ENCODE results near the genes B3GAT2, DPPA5, SENP6, HTR1B and LCA5.

- RRBS = 3% methylated on average over 9 of the region's 41 CpGs
These were observed at the start of gene B3GAT2 for GRCh38 chr6:70956952-70957431. B3GAT2 (minus strand) TSS chr6:70957060.

- RRBS = no CpG with 5 or more reads among the region's 1 CpG
These were observed 164.8 kb downstream of the RIMS1 start for GRCh38 chr6:72051242-72051441.

DNA sequence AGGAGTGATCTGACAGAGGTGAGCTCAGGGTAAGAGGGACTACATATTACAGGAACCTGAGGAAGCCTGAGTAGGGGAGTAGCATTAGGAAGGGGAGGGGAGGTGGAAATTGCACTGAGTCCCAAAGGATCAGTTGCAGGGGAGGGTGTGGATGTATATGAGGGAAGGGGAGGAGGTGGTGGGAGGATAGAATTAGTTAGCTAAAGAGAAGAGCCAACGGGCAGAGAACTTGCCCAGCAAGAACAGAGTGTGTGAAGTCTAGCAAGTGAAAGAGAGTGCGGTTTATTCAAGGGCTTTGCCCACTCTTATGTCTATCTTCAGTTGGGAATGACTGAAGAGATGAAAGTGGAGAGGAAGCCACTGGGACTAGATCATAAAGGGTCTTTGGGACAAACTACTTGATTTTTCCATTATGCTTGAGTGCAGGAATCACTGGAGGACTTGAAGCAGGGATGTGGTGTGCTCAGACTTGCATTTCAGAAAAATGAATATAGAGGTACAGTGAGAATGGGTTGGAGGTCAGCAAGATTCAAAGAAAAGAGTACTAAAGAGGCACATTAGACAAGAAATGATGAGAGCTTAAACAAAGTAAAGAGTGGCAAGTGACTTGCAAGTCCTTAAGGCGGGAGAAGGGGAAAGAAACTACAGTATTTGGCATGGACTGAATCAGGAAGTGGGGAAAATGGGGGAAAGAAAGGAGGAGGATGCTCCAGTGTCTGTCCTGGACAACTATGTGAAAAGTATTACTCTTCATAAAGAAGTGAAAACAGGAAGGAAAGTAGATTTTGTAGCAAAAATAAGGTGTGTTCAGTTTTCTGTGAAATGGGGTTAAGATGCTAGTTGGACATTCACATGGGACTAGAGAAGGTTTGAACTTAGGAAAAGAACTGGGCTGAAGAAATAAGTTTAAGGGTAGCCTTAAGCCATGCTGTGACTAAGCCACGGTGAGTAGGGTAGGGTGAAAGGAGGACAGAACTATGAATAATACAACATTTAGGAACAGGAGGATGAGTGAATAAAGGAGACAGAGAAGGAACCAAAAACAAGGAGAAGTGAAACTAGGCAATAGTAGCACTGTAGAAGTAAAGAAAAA lies 110.7 kb downstream of the KCNQ5 start:
- RRBS = no CpG with 5 or more reads among the region's 4 CpGs

DNA sequence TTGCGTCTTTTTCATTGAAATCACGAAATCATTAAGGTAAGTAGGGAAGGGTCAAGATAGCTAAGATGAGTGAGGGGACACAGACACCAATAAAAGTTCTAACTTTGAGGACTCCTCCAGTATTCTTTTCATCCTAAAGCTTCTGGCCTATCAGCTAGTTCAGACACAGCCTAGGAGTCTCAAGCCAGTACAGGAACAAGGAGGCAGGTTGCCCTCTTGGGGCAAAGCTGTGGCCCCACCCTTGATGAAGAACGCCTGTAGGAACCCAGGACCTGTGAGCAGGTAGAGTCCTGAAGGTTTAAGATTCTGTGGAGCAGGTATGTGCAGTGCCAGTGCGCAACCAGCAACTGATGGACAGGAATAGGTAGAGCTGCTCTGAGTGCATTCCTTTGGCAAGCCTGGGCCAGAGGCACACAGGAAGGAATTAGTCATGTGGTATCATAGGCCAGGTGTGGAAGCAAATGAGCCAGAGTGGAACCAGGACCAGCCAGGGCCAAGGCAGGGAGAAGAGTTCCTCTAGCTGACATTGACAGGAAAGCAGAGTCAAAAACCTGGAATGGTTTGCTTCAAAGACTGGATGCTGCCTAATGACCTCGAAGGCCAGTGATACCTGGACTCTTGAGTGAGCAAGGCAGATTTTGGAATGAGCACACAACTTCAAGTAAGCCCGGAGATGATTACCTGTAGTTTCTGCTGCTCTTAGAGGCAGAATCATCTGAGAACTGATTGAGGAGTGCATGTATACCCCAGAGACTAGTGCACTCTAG lies 1.4 kb upstream of the KHDC1 start:
- RRBS = no CpG with 5 or more reads among the region's 6 CpGs

- RRBS = 0% methylated on average over 5 of the region's 71 CpGs
These were observed 44.1 kb downstream of the DPPA5 start for GRCh38 chr6:73309629-73310768.

GRCh38 chr6:73354016-73354551 lies at the start of gene DPPA5:
DPPA5 (minus strand) TSS chr6:73354276.
- RRBS = 47% methylated on average over 12 of the region's 36 CpGs

DNA sequence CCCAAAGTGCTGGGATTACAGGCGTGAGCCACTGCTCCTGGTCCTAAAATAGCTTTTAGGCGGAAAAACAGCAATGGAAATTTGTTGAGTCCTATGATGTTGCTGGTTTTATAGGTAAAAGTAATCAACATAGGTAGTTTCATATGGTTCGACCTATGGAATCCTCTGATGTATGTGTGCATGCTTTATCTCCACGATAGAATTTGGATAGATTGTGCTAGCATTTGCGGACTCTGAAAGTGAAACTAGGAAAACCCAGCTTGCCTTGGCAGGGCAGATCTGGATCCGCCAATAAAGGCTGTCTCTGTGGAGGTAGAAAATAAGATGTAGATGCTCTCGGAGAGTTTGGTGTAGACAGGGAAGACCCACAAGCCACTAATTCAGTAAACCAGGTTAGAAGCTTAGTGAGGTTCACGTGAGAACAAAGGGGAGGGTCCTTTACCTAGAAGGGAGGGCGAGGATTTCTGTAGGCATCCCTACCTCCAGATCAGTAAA lies 1.0 kb upstream of the SLC17A5 start:
- RRBS = no CpG with 5 or more reads among the region's 9 CpGs

GRCh38 chr6:73695145-73695456 lies 902 bp upstream of the CD109 start:
- RRBS = no CpG with 5 or more reads among the region's 3 CpGs

DNA sequence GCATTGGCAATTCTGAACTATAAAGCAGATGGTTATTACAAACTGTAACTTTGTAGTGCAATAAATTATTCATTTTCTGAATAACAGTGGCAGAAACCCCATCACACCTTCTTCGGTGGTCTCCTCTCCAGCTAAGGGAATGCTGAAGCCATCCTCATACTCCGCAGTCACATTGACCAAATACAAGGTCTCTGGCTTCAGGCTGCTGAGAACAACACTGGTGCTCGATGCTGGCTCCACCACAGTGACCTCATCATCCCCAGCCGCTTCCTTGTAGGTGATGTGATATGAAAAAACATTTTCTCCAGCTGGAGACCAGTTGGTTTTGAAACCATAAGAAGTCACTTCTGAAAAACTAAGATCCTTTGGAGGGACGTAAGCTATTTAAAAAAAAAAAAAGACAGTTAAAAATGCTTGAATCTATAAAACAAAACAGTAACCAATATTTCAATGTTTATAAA lies 25.0 kb downstream of the COL12A1 start:
- RRBS = no CpG with 5 or more reads among the region's 5 CpGs

- RRBS = 19% methylated on average over 3 of the region's 7 CpGs
These were observed 64.5 kb upstream of the TMEM30A start for GRCh38 chr6:75349049-75349573.

- RRBS = 2% methylated on average over 21 of the region's 71 CpGs
These were observed at the start of gene SENP6 for GRCh38 chr6:75601504-75602220. SENP6 (plus strand) TSS chr6:75601880.

- RRBS = no CpG with 5 or more reads among the region's 7 CpGs
These were observed 1.9 kb downstream of the SENP6 start for GRCh38 chr6:75603502-75603968.

GRCh38 chr6:75623508-75624052 lies 21.9 kb downstream of the SENP6 start:
- RRBS = no CpG with 5 or more reads among the region's 1 CpG

GRCh38 chr6:75886731-75887074 lies 137.7 kb downstream of the MYO6 start:
- RRBS = no CpG with 5 or more reads among the region's 3 CpGs

DNA sequence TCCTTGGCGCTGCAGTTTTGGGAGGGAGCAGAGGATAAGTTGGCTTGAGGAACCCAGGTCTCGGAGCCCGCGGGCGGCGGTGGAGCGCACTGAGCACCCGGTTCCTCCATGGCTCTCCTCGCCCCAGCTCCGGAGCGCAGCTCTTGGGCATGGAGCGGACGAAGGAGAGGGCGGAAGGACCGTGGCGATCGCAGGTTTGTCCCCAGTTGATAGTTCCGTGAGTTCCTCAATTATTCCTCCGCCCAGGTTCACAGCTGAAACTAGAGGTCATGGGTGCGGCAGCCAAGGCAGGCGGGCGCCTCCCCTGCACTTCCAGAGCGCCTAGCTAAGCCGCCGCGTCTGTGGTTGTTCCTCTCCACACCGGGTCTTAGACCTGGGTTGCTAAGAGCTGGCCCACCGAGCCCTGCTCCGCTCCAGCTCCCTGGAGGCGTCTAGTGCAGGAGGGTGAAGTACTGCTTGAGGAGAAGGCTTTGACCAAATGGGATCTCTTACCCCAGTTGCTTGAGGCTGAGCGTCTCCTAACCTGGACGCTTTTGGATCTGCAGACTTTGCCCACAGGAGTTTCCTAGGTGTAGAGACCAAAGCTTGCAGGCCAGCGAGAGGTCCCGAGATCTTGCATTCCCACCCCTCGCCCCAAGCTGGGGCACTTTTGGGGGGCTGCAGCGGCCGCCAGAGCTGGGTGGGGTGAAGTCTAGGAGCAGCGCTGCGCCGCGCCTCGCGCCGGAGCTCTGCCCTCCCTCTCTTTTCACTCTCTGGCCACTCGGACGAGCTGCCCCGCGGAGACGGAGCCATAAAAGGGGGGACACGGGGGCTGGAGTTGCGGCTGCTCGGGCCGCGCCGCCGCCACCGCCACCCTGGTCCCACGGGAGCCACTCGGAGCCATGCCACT lies at the start of gene HTR1B:
TSS of gene HTR1B (minus strand) at position 198 of the 889 bp plus-strand sequence.
- RRBS = no CpG with 5 or more reads among the region's 59 CpGs

- RRBS = 90% methylated on average over 2 of the region's 54 CpGs
These were observed 238.0 kb upstream of the IRAK1BP1 start for GRCh38 chr6:78628889-78630249.

DNA sequence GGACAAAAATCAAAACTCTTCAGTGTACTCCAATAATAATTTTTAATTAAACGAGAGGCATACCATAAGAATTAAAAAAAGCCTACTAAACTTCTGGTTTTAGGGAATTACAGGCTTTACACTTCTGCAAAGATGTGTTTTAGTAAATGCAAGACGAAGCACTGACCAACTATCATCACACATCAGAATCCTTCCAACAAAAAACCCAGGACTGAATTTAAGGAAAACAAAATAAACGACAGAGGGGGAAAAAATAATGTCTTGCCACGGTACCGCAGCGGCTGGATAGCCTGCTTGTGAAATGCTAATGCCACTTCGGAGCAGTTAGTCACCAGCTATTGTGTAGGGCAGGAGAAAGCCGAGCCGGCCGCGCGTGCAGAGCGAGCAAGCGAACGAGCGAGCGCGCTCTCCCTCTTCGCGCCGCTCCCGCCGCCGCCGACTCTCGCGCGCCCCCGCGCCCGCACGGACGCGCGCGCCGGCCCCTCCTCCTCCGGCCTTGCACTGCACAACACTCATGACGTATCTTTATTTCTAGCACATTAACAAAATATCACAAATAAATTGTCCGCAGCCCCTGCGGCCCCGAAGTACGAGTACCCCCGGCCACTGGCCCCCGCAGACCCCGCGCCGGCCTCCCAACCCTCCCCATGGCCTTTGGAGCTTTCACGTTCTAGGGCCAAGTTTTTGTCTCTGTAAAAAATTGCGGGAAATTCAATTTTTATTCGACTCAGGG lies 1.2 kb downstream of the PHIP start:
- RRBS = under 1% methylated on average over 17 of the region's 51 CpGs

GRCh38 chr6:79171083-79171282 lies 92.9 kb upstream of the PHIP start:
- RRBS = no CpG with 5 or more reads among the region's 3 CpGs

DNA sequence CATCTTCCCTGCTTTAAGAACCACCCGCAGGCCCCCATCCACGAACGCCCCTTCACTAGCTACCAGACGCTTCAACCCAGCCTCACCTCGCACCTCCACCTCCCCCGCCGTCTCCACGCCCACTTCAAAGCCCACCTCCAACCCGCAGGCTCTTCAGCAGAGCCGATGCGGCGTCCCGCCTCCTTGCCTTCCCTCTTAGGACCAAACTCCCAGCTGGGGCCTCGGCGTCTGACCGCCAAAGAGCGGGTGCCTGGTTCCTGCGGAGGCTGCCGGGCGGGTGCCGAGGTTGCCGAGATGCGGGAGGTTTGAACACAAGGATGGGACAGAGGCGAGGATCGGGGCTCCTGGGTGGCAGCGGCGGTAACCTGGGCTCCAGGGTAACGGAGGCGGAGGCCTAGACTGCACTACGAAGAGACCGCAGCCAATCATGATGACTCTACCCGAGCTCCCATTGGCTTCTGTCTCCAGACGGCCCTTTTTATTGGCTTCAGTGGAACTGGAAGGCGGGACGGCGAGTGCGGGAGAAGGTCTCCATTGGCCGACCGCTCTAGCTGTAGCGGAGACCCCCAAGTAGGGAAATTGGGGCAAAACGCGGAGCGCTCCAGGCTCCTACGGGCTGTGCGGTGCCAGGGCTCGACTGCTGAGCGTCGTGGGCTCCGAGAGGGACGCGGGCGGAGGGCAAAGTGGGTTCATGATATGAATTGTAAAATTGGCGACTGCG lies at the start of gene LCA5:
TSS of gene LCA5 (minus strand) at position 401 of the 721 bp plus-strand sequence.
- RRBS = no CpG with 5 or more reads among the region's 54 CpGs